NALM6 (cell line): ENCODE results near the genes ZCCHC24 and SH2D4B.

DNA sequence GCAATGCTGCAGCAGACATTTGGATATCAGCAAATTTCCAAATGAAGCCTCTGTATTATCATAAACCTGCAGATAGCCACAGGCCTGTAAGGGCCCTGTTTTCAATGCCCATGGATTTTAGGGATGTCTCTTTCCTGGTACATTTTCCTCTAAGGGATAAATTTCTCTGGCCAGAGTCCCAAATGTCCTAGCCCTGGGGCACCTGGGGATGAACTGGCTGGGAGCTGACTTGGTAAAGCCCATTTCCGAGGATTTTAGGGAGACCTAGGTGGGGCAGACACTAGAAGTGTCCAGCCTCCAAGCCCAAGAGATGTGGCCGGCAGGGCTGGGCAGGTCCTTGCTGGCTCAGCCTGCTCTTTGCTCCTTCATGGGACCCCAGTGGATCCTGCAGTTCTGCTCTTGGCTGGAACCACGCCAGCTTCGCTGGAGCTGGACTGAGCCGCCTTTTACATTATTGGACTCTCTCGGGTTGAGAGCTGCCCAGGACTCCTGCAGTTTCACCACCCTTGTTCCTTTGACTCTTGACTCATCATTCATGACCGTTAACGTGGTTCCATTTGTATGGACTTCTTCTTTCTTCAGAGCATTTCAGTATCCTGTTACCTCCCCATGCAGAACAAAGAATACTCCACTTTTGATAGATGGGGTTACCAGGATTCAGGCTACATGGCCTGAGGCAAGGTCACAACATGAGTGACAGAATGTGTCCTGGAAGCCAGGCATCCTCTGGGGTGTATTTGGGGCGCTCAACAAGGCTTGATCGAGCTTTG, 5.7 kb downstream of the PPIF start:
- PRO-cap, result no peak

- PRO-cap, result no peak
Measured at GRCh38 chr10:79353993-79354944, 7.0 kb downstream of the PPIF start.

GRCh38 chr10:79394215-79395116, 47.2 kb downstream of the PPIF start:
- PRO-cap, result no peak

DNA sequence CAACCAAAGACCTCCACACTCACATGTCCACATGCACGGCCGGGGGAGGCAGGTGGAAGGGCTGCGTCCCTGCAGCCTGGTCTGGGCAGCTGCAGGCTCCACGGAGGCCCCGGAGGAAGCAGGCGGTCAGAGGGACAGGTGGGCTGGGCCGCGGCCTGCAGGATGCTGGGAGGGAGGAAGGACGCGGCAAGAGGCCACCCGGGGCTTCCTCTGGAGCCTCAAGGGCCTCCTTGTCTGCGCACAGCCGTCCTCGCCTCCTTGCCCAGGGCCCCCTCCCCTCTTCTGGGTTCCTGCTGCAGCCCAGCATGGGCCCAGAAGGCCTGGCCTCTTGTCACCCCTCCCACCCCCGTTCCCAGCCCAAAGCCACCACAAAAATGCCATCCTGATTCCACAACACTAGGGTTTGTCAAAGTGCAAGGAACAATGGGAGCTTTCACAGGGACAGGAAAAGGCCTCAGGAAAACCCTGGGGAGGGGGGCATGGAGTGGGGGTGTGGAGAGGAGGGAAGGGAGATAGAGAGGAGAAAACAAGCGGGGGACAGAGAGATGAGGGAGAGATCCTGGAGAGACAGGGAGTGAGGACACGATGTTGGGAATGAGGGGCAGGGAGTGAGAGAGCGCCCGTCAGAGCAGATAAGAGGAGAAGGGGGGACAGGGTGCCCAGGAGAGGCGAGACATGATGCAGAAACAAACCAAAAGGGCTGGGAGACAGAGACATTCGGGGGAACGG, 41.9 kb downstream of the ZCCHC24 start:
- PRO-cap, result no peak

DNA sequence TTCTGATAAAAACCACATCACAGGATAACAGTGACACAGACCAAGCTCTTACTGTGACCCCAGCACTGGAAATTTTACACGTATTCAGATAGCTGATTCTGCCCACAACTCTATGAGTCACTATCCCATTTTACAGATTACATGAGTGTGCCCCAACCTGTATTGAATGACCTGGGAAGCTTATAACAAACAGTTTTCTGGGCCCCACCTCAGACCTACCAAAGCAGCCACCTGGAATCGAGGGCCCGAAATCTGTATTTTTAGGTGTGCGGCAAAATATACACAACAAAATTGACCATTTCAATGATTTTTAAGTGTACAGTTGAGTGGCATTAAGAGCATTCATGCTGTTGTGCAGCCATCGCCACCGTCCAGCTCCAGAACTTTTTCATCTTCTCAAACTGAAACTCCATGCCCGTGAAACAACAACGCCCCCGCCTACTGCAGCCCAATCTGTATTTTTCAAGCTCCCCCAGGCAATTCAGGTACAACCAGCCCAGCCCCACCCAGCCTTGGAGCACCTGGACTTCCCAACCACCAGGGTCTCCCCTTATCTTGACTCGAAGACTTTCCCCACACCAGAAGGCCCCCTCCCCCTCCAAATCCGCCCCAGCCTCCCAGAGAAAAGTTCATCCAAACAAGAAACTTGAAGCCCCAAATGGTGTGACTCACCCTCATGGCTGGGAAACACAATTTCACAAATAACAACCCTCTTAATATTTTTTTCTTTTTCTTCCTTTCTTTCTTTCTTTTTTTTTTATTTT, 10.8 kb downstream of the ZCCHC24 start:
- PRO-cap, result no peak

DNA sequence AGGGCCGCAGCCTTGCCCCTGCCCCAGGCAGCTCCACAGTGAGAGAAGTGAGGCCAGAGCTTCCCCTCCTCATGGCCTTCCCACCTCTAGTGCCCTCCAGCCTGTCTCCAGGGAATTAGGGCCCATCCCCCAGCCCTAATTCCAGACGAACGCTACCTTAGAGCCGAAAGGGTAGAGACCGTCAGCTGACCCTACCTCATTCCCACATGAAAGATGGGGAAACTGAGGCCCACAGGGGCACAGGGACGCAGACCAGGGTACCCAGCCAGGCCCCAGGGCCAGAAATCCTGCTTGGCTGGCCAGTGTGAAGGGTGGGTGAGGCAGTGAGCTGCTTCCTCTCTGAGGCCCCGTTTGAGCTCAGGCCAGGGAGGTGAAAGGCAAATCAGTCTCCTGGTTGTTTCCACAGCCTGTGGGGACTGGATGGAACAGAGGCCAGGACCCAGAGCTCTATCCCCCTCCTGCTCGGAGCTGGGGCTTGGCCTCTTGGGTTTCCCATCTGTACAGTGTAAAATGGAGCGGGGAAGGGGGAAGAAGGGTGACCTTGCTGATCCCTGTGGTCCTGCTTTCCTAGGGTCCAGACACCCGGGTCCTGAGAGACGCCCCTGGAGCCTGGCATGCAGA, 9.8 kb downstream of the ZCCHC24 start:
- PRO-cap, result no peak

DNA sequence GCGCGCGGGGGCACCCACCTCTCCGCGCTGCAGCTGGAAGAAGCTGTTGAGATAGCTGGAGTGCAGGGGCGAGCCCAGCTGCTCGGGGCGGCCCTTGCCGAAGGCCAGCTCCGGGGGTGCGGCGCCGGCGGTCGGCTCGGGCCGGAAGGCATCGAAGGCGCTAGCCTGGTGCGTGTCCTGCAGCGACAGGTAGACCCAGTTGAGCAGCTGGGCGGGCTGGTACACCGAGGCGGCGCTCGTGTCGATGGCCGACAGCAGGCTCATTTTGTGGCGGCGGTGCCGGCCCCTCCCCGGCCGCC, 298 bp downstream of the ZCCHC24 start:
- PRO-cap, result no peak

GRCh38 chr10:79445476-79445907, at the start of gene ZCCHC24:
ZCCHC24 (minus strand) TSS chr10:79445624.
- PRO-cap, result bidirectional peak, plus-strand start at chr10:79445952, minus-strand start at chr10:79445624

DNA sequence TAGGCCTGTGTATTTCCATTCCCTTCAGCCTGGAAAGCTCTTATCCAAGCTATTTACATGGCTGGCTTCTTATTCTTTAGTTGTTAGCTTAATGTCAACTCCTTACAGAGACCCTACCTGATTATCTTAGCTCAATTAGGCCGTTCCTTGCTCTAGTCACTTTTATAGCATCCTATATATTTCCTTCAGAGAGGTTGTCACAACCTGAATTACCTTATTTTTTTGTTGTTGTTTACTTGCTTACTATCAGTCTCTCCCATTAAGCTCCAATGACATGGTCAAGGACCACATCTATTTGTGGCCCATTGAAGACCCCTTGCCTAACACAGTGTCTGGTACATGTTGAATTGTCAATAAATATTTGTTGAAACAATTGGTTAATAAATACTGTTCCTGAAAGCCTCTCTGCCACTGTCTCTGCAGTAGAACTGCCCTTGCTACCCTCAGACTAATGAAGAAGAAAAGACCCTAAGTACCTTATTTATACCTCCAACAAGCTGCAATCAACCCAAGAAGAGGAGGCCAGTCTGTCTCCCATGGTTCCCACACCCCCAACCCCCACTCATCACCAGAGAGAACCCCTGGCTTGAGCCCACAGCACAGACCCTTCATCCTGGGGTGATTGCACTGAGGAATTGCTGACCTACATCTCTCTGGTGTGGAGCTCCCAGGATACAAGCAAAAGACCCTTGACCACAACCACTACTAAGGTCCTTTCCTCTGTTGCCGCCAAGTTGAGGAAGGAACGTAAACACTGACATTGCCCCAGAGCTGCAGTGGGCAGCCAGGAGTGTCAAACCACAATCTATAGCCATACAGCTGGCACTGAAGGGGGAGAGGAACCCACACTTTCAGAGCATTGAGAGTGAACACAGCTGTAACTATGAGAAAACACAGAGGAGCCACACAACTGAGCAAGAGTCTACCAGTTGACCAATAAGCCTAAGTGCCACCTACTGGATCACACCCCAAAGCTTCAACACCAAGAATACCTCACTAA, 45.2 kb downstream of the NUTM2B start:
- PRO-cap, result no peak

GRCh38 chr10:79765546-79766001, 61.0 kb upstream of the NUTM2E start:
- PRO-cap, result no peak

- PRO-cap, result unidirectional peak, plus-strand start at chr10:79825670; unidirectional peak, plus-strand start at chr10:79825899
Measured at GRCh38 chr10:79825371-79826093, 1.0 kb upstream of the NUTM2E start.

DNA sequence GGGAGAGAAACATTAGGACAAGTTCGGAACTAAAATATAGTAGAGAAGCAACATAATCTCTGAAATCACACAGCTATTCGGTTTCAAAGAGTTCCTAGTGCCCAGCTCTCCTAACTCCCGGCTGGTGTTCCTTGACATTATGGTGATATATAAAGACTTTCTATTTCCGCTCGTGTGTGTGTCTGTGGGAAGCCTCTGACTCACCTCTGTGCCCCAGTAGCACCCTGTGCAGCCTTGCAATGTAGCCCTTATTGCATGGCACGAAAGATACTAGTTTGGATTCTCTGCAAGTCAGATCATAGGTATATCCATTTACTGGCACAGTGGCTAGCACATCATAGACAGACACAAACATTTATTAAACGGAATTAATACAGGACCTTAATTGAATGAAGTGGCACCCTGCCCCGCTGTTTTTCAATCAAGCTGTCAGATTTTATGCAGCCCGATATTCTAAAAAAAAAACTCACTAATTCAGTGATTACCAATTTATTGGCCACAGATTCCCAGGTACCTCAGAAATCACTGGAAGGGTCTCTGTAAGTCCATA, 43.5 kb downstream of the SFTPD start:
- PRO-cap, result no peak

GRCh38 chr10:80168821-80169572, 36.3 kb downstream of the ANXA11 start:
- PRO-cap, result no peak

DNA sequence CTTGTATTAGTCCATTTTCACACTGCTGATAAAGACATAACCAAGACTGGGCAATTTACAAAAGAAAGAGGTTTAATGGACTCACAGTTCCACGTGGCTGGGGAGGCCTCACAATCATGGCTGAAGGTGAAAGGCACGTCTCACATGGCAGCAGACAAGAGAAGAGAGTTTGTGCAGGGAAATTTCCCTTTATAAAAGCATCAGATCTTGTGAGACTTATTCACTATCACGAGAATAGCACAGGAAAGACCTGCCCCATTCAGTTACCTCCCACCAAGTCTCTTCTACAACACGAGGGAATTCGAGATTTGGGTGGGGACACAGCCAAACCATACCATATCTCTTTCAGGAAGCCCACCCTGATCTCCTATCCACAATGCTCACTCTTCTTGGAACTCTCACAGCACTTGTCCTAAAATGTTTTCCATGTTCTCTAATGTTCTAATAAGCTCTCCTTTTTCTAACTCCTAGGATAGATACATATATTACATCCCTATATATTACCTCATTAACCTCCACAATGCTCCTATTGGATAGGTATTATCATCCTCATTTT, 9.6 kb downstream of the ANXA11 start:
- PRO-cap, result no peak

DNA sequence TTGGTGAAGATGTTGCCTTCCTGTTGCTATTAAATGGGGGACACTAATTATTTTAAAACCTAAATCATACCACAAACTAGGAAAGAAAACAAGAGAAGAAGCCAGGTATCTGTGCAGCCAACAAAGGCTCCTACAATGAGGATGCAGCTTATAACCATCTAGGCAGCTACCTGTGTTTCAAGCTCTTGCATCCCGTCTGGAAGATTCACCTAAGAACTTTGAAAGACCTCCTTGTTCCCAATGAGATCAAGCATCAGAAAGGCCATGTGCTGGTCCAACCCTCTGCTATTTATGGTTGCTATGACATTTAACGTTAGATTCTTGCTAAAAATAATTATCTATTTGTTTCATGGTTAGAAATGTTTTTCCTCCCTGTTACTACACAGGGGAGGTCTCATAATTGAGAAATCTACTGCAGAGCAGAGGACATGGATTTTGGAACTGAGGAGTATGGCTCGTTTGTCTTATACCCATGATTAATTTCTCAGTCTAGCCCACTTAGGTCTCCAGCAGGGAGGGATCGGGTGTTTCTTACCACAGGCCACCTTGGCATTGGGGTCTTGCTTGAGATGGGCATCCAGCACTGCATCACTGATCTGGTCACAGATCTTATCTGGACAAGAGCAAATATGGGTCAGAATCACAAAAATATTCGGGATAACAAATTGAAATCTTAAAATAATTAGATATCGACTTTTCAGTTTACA, 4.3 kb downstream of the MAT1A start:
- PRO-cap, result no peak

GRCh38 chr10:80358816-80359172, 2.2 kb downstream of the DYDC2 start:
- PRO-cap, result unidirectional peak, minus-strand start at chr10:80359060

DNA sequence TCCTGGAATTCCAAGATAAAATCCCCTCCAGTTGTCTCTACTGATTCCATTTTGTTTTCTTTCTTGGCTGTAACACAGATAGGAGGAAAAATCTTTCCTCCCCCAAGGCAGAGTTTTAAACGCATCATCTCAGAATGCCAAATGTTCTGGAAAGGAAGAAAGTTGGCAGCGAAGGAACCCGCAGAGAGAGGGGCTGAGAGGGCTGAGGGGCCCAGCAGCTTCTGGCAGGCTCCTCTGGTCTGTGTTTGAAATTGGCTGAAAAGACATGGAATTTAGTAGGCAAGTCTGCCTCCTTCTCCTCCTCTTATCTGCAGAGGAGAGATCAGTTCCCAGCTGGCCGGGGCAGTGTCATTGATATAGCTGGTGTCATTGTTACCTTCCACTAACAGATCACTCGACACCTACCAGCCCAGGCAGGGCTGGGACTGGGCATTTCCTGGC, at the start of gene SH2D4B:
SH2D4B (plus strand) TSS at position 382 of the 441 bp plus-strand sequence.
- PRO-cap, result bidirectional peak, plus-strand start at position 385 of the sequence, minus-strand start at position 257 of the sequence

DNA sequence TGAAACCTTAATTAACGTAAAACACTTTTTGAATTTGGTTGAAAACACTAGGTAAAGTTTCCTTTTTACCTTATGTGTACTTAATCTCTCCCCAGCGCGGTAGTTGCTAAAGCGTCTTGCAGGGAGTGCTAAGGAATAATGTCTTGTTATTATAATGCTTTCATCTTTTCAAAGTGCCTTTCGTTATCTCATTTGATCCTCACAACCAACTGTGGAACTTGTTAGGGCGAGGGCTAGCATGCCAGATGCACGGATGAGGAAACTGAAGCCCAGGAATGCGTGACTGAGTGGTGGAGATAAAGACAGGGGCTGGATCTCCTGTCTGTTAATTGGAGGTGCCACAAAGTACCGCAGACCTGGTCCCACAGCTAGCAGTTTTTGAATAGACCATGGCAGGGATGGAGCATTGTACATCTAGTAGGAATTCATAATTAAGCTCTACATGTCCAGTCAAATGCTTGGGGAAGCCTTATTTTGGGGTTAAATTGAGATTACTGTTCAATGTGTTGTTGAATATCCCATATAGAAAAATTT, 234.3 kb downstream of the SH2D4B start:
- PRO-cap, result no peak

GRCh38 chr10:81873871-81874450, 1.0 kb upstream of the NRG3 start:
- PRO-cap, result no peak

DNA sequence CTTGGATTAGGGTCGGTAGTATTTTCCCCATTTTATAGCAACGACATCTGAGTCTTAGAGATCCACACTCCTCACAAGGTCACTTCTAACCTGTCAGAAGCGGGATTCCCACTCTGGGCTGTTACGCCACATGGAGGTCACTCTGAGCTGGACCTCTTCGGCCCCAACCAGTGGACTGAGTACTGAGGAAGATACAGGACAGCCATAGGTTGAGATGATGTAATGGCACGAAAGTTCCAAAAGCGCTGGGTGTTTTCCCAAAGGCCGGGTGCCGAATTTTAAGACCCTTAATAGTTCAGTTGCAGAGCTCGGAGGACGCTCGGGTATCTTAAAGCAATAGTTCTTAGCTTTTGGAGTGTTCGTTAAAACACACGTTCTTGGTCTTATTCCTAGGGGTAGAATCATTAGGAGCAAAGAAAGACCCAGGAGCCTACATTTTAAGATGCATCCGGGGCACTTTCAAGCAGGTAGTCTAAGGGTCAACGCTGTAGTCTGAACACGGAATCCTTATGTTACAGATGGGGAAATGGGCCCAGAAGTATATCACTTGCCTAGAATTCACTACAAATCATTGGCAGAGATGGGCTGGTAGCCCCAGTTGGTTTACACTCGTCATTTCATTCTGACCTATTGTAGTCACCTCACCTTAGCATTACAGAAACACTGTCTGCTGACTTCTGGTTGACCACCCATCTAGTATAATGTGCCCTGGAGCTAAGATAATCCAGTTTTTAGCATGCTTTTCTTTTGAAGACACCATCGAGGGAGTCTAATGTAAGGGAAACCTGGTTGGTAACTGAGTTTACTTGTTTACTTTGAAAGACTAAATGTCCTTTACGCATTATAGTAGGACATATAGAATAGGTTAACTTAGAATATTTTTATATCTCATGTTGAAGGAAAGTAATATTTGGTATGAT, 974 bp downstream of the GHITM start:
- PRO-cap, result no peak